Foreskin fibroblast (primary cell): ENCODE measurements around the genes FCER1G and SH2D1B.

DNA sequence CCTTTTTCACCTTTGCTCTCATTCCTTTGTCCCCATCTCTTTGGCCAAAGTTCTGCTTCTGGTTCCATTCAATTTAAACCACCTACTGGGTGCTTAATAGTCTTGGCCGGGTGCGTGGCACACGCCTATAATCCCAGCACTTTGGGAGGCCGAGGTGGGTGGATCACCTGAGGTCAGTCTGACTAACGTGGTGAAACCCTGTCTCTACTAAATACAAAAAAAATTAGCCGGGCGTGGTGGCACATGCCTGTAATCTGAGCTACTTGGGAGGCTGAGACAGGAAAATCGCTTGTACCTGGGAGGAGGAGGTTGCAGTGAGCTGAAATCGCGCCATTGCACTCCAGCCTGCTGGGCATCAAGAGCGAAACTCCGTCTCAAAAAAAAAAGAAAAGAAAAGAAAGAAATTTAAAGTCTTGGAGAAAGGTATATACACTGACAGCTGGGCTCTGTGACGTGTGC lies 1.5 kb upstream of the F11R start:
- RRBS: no CpG with 5 or more reads among the region's 13 CpGs

- RRBS: no CpG with 5 or more reads among the region's 14 CpGs
Measured at GRCh38 chr1:161121839-161122836, 4.2 kb downstream of the NIT1 start.

- RRBS: no CpG with 5 or more reads among the region's 6 CpGs
Measured at GRCh38 chr1:161163700-161164204, 2.5 kb upstream of the PPOX start.

GRCh38 chr1:161165780-161166179 lies 446 bp upstream of the PPOX start:
- RRBS: no CpG with 5 or more reads among the region's 17 CpGs

DNA sequence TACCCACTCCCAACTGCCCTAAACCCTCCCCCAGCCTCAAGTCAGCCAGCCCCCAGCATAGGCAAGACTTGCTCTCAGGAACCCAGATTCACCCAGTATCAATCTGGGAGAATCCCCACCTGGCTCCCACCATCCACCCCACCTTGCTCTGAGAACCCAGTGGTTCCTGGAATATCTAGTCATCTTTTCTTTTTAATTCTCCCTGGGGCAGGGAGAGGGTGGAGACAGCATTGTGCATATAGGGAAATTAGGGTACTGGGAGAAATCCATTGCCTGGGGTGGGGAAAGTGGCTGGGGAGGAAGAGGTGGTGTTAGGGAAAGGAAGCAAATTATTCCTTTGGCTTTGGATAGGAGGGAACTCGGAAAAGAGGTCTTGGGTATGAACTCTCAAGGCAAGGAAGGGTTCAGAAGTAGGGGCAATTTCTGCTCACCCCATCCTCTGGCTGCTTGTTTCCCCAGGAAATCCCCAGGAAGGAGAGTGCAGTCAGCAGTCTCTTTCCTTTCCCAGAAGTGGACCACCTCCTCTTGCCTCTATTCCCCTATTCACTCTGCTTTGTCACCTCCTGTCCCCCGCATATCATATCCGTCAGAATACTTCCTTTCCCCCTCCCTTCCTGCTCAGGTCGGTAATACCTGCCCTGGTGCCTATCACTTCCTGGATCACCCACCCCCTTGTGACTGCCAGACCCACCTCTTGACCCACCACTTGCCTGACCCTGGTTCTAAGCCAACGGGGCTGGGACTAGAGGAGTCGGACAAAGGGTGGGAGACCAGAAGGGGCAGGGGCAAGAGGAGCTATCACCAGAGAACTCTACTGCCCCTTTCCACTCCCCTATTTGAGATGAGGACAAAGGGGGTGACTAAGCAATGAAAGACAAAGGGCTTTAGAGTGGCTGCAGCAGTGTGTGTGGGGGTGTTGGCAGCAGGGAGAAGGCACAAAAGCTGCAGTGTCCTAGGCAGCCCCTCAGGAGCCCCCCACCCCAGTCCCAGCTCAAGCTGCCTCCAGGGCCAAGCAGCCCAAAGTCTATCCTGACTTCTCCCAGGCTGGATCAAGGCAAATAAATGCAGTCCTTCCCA lies 1.4 kb upstream of the ADAMTS4 start:
- RRBS: no CpG with 5 or more reads among the region's 6 CpGs

DNA sequence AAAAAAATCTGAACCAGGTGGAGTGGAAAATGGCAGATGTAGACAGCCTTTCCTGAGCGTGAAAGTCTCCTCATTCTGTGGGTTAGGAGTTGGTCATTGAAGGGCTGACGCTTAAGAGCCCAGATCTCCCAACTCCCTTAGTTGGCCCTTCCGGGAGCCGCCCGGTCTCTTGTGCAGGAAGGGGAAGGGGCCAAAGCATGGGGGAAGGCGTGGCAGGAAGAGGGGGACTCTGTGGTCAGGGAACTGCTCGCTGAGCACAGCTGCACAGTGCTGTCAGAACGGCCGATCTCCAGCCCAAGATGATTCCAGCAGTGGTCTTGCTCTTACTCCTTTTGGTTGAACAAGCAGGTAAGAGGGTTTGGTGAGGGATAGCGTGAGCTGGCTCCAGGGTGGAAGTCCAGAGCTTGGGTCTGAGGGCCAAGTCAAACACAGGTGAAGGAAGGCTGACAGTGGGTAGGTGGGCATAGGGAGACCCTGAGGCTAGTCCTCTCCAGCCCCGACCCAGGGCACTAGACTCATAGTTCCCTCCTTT lies at the start of gene FCER1G:
FCER1G (plus strand) TSS at position 273 of the 532 bp plus-strand sequence.
- RRBS: no CpG with 5 or more reads among the region's 11 CpGs

DNA sequence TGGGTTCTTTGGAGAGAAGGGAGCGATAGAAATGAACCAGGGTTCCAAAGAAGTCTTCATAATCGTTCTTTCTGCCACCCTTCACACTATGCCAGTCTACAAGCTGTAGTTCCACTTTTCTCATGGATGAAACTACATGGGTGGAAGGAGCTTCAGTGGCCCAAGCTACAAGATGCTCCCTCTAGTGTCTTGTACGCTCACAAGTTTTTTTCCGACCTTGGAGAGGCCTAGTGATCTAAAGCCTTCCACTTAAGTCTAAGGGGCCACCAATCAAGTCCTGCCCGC lies 375 bp upstream of the TOMM40L start:
- RRBS: no CpG with 5 or more reads among the region's 5 CpGs

DNA sequence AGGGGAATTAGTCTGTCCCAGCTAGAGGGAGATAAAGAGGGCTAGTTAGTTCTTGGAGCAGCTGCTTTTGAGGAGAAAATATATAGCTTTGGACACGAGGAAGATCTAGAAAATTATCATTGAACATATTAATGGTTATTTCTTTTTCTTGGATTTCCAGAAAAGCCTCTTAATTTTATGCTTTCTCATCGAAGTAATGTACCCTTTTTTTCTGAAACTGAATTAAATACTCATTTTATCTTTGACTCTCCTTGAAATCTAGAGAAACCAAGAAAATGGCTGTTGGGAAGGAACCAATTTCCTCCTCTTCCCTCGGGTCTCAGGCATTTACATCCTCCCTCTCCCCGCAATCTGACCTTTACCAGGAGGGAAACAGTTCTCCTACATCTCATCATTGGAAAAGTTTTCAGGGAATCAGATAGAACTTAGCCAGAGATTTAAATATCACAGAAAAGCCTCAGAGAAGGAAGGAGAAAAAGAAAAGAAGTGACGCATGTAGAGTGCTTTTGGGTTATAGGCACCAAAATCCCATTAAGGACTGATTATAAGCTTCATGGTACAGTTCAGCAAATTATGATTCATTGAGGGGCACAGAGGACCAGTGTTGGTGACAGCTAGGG lies 4.6 kb downstream of the CFAP126 start:
- RRBS: no CpG with 5 or more reads among the region's 5 CpGs

- RRBS: no CpG with 5 or more reads among the region's 47 CpGs
Measured at GRCh38 chr1:161389404-161390076, 21.9 kb upstream of the CFAP126 start.

GRCh38 chr1:161517846-161518400 lies 6.4 kb upstream of the HSPA6 start:
- RRBS: no CpG with 5 or more reads among the region's 9 CpGs

GRCh38 chr1:161524764-161525921 lies 803 bp downstream of the HSPA6 start:
- RRBS: no CpG with 5 or more reads among the region's 83 CpGs

DNA sequence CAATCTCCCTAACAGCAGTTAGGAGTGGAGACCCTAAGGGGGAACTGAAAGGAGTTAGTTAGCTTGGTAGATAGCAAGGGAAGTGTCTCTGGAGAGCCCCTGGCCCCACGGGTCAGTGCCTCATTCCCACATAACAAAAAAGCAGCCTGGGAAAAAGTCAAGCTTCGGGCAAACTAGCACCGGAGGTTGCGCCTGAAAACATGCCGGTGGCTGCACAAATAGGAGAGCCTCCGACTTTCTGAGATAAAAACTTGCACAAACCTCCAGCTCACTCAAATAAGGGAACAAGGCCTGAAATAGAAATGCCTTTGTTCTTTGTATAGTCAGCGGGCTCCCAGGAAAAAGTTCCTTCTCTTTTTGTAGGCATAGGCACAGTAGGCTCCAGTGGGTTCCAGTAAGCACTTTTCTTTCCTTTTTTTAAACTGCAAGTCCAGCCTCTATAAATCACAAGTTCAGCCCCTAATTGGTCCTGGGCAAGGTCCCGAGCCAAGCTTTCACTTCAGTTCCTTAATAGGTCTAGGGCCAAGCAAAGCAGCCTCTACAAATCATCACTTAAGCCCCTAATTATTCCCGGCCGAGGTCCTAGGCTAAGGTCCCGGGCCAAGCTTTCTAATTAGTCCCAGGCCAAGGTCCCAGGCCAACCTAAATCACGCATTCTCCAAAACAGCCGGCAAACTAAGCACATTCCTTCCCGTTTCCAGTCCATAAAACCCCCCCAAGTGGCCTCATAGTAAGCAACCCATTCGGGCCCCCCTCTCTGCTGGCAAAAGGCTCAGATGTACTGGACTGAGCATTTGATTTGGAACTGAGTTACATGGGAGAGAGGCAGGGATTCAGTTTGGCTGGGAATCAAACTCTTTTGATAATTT lies 8.5 kb downstream of the HSPA6 start:
- RRBS: no CpG with 5 or more reads among the region's 15 CpGs

DNA sequence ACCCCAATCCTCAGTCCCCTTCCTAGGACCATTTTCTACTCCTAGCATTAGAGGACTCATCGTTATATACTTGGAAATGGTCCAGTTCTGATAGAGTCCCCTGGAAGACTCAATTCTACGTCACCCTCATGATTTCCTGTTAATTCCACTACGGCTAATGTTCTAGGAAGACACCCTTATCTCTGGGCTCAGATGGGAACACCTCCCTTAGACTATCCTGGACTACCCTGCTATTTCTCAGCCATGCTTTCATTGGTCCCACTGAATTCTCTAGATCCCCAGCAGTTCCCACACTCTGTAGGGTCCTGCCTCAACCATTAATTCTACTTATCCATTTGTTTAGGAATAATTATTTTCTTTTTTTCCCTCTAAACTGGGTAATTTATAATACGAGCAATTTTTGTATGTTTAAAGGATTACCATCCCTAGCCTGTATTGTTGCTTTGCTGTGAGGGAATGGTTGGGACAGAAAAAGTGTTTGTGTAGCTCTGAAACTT lies 7.2 kb downstream of the FCGR3B start:
- RRBS: no CpG with 5 or more reads among the region's 4 CpGs

- RRBS: no CpG with 5 or more reads among the region's 7 CpGs
Measured at GRCh38 chr1:161801918-161802269, 35.8 kb downstream of the ATF6 start.

DNA sequence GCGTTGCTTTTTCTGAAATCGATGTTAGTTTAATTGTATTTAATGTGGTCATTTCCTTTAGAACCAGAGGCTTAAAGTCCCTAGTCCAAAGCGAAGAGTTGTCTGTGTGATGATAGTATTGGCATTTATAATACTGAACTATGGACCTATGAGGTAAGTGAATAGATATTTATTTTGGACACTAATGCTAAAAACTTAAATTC lies 54.8 kb downstream of the ATF6 start:
- RRBS: no CpG with 5 or more reads among the region's 3 CpGs

DNA sequence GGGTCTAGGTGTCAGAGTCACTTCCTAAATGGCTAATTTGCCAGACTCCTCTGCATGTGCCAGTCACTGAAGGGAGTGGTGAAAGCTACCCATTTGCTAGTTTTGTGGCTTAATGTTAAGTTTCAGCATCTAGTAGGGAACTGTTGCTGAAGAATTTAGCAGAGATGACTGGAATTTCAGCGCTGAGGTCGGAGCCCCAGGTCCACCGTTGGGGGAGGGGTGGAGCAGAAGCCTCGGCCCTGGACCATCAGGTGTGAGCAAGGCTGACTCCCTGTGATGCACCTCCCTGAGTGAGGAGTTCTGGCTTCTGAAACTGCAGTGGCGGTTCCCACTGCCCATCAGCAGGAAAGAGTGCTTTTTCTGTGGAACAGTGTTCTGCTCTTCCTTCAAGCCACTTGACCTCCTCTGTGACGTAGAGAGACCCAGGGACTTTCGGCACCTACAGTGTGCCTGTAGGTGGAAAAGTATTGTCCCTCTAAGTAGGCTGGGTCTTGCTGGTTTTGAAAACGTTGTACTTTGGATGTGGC lies 1.3 kb downstream of the NOS1AP start:
- RRBS: no CpG with 5 or more reads among the region's 8 CpGs

DNA sequence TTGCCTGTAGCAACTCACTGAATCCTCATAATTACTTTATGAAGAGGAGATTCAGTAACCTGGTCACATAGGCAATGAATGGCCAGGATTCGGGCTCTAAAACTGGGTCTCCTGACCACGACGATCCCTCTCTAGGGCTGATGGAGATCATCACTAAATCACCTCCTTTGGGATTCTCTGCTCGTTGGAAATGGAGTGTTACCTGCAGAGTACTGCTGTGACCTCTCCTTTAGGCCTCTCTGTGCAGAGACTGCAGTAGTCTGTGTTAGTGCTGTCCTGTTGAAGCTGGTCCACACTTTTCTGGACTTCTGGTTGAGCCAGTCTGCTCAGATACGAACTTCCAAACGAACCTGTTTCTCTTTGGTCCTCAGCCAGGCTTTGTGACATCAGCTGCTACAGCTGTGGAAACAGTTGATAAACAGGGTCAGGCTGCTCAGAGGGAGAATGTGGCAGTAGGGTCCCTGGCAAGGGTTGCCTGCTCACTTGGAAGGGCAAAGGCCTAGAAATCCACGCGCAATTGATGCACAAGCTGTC lies 98.7 kb downstream of the NOS1AP start:
- RRBS: no CpG with 5 or more reads among the region's 8 CpGs

GRCh38 chr1:162382293-162382546 lies 692 bp downstream of the C1orf226 start:
- RRBS: no CpG with 5 or more reads among the region's 3 CpGs

DNA sequence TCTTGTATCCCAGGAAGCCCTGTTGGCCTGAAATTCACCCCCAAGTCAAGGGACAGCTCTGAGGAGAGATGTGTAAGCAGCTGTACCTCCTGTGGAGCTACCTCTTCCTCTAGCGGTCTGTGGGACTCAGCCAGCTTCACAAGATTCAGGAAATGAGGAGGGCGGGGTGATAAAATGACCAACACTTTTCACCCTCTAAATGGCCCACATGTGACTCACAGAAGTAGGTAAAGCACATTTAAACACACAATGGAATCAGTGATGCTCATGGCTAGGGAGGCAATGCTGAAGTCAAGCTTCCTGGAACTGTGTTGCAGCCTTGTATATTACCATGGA lies at the start of gene SH2D1B:
SH2D1B (minus strand) TSS at position 111 of the 336 bp plus-strand sequence.
- RRBS: no CpG with 5 or more reads among the region's 2 CpGs

DNA sequence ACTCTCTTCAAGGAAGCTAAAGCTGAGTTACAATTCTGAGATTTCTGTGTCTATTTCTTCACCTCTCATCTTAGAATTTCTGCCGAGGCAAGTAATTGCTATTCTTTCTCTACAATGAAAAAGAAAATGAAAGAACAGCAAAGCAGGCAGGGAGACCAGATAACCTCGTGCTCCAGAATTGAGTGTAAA lies 5.6 kb upstream of the DDR2 start:
- RRBS: no CpG with 5 or more reads among the region's 2 CpGs